Metastatic Liver Carcinoma in the Adrenal Gland (tissue), 2 donors: ENCODE measurements around a stretch of chr13.

- PRO-cap, 2 experiments: no peak in any of the 2 experiments
These were observed 88.3 kb upstream of the IRS2 start for GRCh38 chr13:109874820-109875019.

- PRO-cap, 2 experiments: no peak in any of the 2 experiments
These were observed 249.8 kb downstream of the COL4A1 start for GRCh38 chr13:110056950-110057672.

- PRO-cap, 2 experiments: no peak in any of the 2 experiments
These were observed 64.4 kb downstream of the COL4A1 start for GRCh38 chr13:110242432-110243063.

GRCh38 chr13:110248331-110248541 is 58.7 kb downstream of the COL4A1 start:
- PRO-cap, 2 experiments: no peak in any of the 2 experiments

GRCh38 chr13:110250133-110251198 is 56.5 kb downstream of the COL4A1 start:
- PRO-cap, 2 experiments: no peak in any of the 2 experiments

- PRO-cap, 2 experiments: no peak in any of the 2 experiments
These were observed 47.7 kb downstream of the COL4A1 start for GRCh38 chr13:110259285-110259716.

DNA sequence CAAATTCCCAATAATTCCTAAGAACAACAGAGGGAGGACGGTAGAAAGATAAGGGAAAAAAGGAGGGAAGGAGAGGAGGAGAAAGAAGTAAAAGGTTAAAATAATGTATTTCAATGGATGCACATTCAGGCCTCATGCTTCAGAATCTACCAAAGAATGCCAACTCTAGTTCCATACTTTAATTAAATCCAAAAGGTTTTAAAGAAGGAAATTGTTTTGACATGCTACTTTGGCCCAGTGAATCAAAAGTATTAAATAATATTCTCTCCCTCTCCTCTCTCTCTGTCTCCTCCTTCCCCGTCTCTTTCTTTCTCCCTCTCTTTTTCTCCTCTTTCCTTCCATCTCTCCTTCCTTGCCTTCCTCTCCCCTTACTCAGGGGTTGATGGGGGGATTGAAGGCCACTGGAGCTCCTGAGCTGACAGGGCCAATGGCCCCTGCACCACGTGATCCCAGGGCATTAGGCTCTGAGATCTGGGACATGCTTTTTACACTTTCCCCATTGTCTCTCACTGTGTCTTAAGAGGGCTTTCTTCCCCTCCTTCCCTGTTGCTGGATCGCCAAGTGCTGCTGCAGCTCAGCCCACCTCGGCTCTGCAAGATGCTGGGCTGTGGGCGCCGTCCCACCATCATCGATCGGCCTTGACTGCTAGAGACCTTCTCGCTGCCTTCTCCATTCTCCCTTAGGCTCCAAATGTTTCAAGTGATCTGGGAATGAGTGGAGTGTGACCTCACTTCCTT is 42.4 kb downstream of the COL4A1 start:
- PRO-cap, 2 experiments: no peak in any of the 2 experiments

- PRO-cap, 2 experiments: no peak in any of the 2 experiments
These were observed 715 bp downstream of the COL4A1 start for GRCh38 chr13:110306313-110306571.

GRCh38 chr13:110353219-110353611 is 46.1 kb downstream of the COL4A2 start:
- PRO-cap, 2 experiments: no peak in any of the 2 experiments

GRCh38 chr13:110407078-110408263 is 100.4 kb downstream of the COL4A2 start:
- PRO-cap, 2 experiments: no peak in any of the 2 experiments

- PRO-cap, 2 experiments: no peak in any of the 2 experiments
These were observed 105.2 kb downstream of the COL4A2 start for GRCh38 chr13:110411960-110413092.

GRCh38 chr13:110449406-110449954 is 112.0 kb downstream of the RAB20 start:
- PRO-cap, 2 experiments: no peak in any of the 2 experiments

DNA sequence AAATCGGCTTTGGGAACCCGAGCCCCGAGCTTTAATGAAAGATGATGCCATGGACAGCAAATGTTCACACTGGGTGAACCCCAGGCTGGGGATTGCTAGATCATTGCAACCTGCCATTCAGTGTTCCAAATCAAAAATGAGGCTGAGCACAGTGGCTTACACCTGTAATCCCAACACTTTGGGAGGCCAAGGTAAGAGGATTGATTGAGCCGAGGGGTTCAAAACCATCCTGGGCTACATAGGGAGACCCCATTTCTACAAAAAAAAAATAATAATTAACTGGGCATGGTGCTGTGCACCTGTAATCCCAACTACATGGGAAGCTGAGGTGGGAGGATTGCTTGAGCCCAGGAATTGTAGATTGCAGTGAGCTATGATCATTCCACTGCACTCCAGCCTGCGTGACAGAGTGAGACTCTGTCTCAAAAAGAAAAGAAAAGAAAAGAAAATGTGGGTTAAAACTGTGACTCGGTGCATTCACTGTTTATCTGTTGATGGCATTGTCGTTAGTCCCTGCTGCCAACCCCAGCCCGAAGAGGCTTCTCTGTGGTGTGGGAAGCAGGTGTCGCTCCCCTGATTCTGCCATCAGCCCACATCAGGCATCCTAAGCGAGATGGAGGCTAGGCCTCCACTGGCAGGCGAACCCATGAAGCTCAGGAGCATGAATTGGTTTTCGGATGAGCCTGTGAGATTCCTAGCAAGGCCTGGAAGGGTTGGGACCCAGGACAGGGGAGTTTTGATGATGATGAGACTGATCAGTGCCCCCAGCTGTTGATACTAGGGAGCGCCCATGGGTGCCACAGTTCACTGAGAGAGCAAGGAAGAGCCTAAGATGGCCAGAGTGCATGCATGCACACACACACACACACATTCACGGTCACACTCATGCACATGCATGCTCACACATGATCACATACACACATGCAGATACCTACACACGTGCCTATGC is 87.5 kb downstream of the RAB20 start:
- PRO-cap, 2 experiments: no peak in any of the 2 experiments

DNA sequence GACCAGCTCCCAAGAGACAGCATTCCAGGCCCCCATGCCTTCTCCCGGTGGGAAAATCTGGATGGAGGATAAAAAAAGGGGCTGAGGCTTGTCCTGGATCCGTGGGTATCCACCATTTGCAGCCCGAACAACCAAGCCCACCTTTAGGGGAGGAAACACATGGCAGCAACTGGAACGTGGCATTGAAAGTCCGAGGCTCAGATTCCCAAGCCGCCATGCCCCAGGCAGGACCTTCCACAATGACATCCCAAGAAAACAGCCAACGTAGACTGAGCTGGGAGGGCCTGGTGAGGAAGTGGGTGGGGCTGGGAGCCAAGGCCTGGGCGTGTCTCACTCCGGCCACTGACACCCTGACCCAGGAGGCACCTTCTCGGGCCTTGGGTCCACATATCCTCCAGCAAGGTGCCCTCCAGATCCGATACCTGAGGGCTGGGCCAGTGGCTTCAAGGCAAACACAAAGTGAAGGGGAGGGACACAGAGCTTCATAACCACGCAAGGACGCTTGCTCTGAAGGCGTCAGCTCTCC is 43.0 kb downstream of the RAB20 start:
- PRO-cap, 2 experiments: no peak in any of the 2 experiments

GRCh38 chr13:110520371-110521572 is 40.8 kb downstream of the RAB20 start:
- PRO-cap, 2 experiments: peak in 2 of 2 experiments; most common minus-strand start chr13:110520866 (in 1)

- PRO-cap, 2 experiments: no peak in any of the 2 experiments
These were observed 9.7 kb downstream of the NAXD start for GRCh38 chr13:110624814-110625577.

DNA sequence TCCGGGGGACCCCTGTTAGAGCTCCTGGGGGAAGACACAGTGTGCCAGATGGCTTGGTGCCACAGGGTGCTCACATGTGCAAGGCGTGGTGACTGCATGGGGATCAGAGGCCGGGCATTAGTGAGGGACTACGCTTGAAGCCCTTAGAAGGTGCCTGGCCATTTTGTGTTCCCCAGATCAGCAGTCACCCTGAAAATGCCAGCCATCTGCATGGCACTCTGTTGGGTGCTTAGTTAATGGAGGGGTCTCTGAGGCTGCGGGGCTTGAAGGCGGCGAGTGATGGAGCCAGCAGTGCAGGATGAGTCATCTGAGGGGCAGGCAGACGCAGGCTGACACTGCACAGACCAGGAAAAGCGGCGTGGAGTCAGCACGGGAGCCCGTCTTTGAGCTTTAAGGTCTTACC is 12.9 kb downstream of the NAXD start:
- PRO-cap, 2 experiments: no peak in any of the 2 experiments

DNA sequence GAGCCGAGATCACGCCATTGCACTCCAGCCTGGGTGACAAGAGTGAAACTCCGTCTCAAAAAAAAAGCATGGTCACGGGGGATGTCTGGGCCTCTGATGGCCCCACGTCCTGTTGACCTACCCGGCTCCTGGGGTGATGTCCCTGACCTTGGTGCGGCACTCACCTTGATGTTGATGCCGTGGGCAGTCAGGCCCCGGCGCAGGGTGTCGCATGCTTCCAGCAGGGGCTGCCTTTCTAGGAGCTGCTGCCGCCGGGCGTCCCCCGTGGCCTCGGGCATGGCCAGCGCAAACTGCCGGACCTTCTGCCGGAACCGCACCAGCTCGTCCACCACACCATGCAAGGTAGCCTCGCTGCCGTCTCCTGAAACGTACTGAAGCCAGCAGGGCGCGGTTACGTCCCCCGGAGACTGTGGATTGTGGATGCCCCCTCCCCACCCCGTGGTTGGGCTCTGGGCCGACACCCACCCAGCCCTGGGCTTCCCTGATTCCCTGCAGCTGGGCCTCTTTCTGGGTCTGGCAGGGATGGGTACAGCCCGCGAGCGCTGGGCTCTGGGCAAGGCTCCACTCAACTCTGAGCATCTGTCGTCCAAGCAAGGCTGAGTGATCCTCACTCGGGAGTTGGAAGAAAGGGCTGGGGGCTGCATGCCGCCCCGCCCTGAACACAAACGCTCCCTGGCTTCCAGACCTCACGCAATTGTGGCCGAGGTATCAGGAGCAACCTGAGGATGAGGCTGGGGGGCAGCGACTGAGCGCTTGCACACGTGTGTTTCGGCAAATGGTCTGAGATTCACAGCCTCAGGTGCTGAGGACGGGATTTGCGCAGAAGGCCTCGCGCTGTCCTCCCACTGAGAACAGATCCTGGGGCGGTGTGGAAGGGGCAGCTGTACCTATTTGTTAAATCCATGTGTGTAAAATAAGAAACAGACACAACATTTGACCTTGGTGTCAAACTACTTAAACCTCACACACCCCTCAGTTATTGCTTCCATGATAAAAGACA is 27.1 kb downstream of the NAXD start:
- PRO-cap, 2 experiments: no peak in any of the 2 experiments

DNA sequence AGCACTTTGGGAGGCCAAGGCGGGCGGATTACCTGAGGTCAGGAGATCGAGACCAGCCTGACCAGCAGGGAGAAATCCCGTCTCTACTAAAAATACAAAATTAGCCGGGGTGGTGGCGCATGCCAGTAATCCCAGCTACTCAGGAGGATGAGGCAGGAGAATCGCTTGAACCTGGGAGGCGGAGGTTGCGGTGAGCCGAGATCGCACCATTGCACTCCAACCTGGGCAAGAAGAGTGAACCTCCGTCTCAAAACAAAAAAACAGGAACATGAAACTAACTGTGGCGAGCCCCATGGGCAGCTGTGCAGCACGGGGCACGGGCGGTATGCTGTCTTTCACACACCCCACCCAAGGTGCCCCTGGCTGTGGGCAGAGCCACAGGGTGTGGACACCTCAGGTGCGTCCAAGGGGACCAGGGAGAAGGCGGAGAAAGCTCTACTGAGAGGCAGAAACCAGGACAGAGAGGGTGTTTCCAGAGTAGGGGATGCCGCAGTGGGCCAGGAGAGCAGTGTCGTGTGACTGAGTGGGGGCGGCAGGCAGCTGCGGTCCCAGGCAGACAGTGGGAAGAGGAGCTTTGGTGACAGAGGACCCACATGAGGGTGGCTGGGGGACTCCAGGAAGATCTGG is 29.9 kb downstream of the CARS2 start:
- PRO-cap, 2 experiments: no peak in any of the 2 experiments

- PRO-cap, 2 experiments: no peak in any of the 2 experiments
These were observed 5.8 kb downstream of the ING1 start for GRCh38 chr13:110719349-110719593.